Epithelial cell of esophagus (primary cell): ENCODE results near the genes EOLA1 and VMA21.

DNA sequence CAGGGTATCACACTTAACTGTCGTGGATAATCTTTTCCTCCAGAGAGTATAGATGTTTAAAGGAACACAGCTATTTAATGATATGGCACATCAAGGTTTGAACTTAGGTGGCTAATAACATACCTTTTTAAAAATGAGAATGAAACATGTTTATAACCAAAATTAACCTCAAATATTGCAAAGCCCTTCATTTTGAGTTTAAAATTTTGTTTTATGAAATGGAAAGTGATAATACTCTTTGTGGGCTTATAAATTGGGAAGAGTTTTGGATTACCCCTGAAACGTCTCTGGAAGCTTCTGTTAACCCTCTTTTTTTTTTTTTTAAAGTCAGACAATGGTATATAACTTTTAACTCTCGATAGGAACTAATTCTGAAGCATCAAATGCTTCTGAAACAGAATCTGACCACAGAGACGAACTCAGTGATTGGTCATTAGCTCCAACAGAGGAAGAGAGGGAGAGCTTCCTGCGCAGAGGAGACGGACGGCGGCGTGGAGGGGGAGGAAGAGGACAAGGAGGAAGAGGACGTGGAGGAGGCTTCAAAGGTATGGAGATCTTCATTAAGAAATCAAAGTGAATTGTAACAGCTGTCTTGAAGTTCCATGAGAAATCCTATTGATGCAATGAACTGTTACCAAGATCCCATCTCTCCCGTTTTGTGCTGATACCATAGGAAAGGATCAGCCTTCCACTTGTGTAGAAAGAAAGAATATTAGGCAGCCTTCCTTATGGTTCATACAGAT lies 33.0 kb downstream of the FMR1 start:
- RRBS: no CpG with 5 or more reads among the region's 11 CpGs

GRCh38 chrX:149183903-149184410 lies 231.3 kb downstream of the ENSG00000287585 start:
- RRBS: no CpG with 5 or more reads among the region's 19 CpGs

DNA sequence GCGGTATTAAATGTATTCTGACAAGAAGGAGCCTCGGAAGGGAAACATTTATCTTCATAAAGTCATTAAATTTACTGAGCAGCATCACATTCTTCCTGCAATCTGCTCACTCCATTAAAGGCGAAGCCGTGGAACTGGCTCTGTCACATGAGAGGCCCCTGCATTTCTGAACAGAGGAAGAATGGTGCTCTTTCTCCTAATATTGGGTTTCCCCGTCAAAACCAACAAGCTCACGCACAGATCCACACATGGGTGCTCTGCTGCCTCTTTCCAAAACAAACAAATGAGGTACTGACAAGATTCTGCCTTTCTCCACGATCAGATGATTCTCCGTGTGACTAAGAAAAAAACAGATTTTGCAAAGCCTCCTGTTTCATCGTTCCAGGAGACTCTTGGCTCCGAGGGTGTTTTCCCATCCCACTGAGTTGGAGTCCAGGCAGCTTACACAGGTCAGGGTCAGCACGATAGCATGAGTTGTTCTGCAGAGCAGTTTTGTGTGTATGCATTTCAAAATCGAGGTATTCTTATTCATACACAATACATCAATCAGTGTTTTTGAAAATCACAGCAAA lies 101.3 kb downstream of the ENSG00000287585 start:
- RRBS: no CpG with 5 or more reads among the region's 12 CpGs

DNA sequence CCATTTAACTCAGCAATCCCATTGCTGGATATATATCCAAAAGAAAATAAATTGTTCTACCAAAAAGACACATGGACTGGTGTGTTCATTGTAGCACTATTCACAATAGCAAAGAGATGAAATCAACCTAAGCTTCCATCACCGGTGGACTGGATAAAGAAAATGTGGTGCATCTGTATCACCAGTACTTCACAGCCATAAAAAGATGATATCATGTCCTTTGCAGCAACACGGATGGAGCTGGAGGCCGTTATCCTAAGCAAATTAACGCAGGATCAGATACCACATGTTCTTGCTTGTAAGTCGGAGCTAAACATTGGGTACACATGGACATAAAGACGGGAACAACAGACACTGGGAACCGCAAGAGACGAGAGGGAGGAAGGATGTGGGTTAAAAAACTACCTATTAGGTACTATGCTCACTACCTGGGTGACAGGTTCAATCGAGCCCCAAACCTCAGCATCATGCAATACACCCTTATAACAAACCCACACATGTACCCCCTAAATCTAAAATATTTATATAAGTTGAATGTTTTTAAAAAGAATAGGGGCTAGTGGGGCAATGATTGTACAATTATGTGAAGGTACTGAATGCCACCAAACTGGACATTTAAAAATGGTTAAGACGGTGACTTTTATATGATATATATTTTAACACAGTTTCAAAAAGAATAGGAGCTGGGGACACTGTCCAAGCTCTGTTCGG lies 16.4 kb upstream of the IDS start:
- RRBS: no CpG with 5 or more reads among the region's 11 CpGs

DNA sequence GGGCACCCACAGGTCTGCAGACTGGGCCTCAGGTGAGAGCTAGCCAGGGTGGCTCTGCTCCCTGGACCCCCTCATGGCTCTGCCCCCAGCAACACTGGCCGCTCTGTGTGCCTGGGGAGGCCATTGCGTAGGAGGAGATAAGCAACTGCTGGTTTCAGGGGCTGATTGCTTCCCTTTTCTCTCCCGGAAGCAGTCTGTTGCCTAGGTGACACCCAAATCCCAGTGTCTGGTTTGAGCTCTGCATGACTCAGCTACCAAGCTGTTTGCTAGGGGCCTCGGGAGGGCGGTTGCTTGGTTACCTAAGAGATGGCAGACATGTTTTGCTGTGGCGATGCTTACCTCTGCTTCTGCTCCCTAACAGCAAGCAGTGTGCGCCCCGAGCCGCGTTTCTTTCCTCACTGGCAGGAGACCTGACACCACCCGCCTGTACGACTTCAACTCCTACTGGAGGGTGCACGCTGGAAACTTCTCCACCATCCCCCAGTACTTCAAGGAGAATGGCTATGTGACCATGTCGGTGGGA lies 15.4 kb upstream of the EOLA1 start:
- RRBS: no CpG with 5 or more reads among the region's 14 CpGs

GRCh38 chrX:149534941-149536272 lies 5.4 kb upstream of the EOLA1 start:
- RRBS: no CpG with 5 or more reads among the region's 9 CpGs

- RRBS: 2% methylated on average over 7 of the region's 66 CpGs
These were observed at the start of gene EOLA1 for GRCh38 chrX:149540264-149541278. Gene EOLA1, plus strand, starts transcription at chrX:149541012.

- RRBS: no CpG with 5 or more reads among the region's 4 CpGs
These were observed 4.0 kb downstream of the TMEM185A start for GRCh38 chrX:149627466-149628052.

DNA sequence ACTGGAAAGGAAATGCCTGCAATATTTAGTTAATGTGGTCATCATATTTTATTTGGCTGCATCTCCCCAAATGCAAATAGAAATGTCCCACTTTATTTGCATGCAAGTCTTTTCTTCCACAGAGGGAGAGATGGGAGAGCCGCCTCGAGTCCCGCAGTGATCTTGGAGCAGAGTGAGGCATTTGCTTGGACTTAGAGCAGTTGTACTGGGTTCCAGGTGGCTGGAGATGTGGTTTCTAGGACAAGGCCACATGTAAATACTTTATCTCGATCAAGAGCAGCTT lies 146.6 kb upstream of the EOLA2 start:
- RRBS: no CpG with 5 or more reads among the region's 4 CpGs

GRCh38 chrX:150364622-150364840 lies 1.4 kb downstream of the MAMLD1 start:
- RRBS: under 1% methylated on average over 8 of the region's 18 CpGs

- RRBS: no CpG with 5 or more reads among the region's 13 CpGs
These were observed 9.2 kb downstream of the MAMLD1 start for GRCh38 chrX:150372174-150372772.

GRCh38 chrX:150420569-150421439 lies 57.7 kb downstream of the MAMLD1 start:
- RRBS: no CpG with 5 or more reads among the region's 31 CpGs

GRCh38 chrX:150480662-150481190 lies 87.7 kb upstream of the MTM1 start:
- RRBS: no CpG with 5 or more reads among the region's 7 CpGs

DNA sequence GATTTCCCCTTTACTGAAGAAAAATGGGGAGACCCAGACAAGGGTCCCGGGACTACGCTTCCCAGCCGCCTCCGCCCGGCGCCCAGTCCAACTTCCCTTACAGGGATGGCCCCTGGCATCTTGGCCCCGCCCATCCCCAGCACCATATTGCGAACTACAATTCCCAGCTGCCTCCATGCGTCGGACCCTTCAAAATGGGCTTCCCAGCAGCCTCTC lies 289 bp upstream of the MTM1 start:
- RRBS: no CpG with 5 or more reads among the region's 10 CpGs

GRCh38 chrX:150692534-150692747 lies 755 bp upstream of the MTMR1 start:
- RRBS: no CpG with 5 or more reads among the region's 3 CpGs

- RRBS: no CpG with 5 or more reads among the region's 10 CpGs
These were observed 480 bp upstream of the MTMR1 start for GRCh38 chrX:150692748-150693083.

GRCh38 chrX:150703823-150704660 lies 10.8 kb downstream of the MTMR1 start:
- RRBS: no CpG with 5 or more reads among the region's 4 CpGs

GRCh38 chrX:150984206-150985263 lies 1.4 kb downstream of the HMGB3 start:
- RRBS: 1% methylated on average over 45 of the region's 95 CpGs

DNA sequence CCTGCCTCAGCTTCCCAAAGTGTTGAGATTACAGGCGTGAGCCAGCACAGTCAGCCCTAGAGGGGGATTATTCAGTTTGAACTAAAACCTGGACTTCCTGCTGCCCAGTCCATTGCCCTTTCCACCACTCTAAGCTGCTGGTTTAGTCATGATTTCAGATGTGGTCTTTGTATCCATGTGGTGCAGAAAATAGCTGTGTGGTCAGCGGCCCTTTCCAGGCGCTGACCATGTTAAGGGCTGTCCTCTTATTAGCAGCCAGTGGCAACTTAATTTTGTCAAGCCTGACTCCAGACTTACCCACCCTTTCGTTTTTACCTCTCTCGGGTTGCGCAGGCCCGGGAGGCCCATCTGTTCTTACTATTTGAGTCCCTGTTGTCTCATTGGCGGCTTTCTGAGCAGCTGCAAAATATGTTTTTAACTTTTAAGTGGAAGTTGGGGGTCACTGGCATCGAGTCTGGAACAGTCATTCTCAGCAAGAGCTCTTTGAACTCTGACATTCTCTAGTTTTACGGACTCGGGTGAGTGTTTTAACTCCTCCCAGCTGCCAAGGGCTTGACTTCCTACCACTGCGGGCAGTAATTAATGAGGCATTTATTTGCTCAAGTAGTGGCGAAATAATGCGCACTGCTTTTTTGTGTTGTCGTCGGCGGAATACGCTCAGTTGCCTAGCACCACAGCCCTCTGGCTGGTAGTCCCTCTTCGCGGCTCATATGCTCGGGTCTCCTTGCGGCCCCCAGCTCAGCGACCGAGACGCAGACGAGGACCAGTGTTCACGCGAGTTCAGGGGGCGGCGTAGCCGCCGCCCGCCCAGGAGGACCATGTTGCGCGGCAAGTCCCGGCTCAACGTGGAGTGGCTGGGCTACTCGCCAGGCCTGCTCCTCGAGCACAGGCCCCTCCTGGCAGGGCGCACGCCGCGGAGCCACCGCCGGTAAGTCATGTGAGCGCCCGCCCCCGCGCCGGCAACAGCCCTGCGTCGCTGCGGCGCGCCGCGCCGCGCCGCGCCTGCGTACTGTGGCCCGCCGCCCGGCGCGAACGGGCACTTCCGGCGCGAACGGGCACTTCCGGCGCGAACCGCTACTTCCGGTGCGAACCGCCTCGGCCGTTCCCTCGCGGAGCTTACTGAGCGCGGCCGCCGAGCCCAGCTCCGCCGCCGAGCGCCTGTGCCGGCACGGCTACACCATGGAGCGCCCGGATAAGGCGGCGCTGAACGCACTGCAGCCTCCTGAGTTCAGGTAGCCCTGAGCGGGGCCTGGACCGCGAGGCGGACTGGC lies at the start of gene VMA21:
Gene VMA21 (plus strand): TSS at position 1,077 of the 1,271 bp plus-strand sequence.
- RRBS: under 1% methylated on average over 23 of the region's 102 CpGs